ENCODE data around the gene FOXA2.

DNA sequence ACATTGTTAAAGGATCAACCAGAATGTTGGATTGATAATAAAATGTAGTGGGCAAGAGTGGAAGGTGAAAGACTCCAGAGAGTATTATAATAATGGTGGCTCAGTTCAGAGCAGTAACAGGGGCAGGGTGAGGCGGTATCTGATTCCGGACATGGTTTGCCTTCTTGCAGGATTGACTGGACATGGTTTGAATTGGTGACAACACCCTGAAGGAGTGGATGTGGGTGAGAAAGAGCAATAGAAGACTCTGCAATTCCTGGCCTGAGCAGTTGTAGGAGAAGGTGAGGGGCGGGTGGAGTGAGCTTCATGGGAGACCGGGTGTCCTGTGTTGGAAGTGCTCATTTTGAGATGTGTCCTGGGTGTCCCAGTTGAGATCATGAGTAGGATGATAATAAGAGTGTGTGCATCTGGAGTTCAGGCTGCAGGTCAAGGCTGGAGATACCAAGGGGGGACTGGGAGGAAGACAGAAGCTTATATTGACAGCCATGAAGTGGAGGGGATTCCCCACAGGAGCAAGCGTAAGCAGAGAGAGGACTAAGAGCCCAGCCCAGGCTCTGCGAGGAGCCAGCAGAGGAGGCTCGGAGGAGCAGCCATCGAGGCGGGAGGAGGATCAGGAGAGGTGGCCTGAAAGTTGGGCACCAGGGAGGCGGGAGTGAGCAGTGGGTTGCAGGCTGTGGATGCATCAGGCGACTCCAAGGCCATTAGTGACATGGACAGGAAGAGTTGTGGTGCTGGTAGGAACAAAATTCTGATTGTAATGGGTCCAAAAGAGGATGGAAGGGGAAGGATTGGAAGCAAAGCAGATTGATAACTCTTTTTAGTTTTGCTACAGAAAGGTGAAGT, 116.1 kb downstream of the SLC24A3 start:
- PRO-cap, result no peak

- PRO-cap, result no peak
Observed at GRCh38 chr20:19417579-19418306, 205.3 kb downstream of the SLC24A3 start.

GRCh38 chr20:19737011-19737644, 20.9 kb upstream of the RIN2 start:
- PRO-cap, result no peak

GRCh38 chr20:19751026-19751658, 6.9 kb upstream of the RIN2 start:
- PRO-cap, result no peak

DNA sequence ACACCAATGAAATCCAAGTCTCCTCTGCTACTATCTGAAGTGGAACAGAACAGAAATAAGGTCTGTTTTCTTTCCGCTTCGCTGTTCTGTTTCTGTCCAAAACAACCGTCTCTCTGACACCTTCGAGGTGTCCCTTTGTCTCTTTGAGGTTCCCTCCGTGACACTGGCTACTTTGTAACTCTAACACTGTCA, 1.0 kb upstream of the RIN2 start:
- PRO-cap, result no peak

GRCh38 chr20:19786205-19786790, 28.2 kb downstream of the RIN2 start:
- PRO-cap, result no peak

- PRO-cap, result no peak
Observed at GRCh38 chr20:19880071-19880926, 122.2 kb downstream of the RIN2 start.

- PRO-cap, result no peak
Observed at GRCh38 chr20:19889900-19890204, 127.3 kb upstream of the NAA20 start.

DNA sequence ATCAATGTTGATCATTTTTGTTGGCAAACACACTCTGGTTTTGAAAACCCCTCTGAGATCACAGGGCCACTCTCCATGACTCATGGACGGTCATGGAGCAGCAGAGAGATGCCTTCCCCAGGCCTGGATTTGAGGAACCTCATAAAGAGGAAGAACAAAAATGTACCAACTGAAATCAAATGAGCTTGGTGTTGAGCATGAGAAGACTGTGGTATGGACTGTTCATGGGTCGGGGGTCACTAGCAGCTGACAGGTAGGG, 112.8 kb upstream of the INSM1 start:
- PRO-cap, result no peak

- PRO-cap, result no peak
Observed at GRCh38 chr20:20678510-20679153, 33.8 kb downstream of the RALGAPA2 start.

- PRO-cap, result no peak
Observed at GRCh38 chr20:20690750-20691070, 21.7 kb downstream of the RALGAPA2 start.

- PRO-cap, result unidirectional peak, plus-strand start at chr20:20712063
Observed at GRCh38 chr20:20711884-20712339, 532 bp downstream of the RALGAPA2 start.

DNA sequence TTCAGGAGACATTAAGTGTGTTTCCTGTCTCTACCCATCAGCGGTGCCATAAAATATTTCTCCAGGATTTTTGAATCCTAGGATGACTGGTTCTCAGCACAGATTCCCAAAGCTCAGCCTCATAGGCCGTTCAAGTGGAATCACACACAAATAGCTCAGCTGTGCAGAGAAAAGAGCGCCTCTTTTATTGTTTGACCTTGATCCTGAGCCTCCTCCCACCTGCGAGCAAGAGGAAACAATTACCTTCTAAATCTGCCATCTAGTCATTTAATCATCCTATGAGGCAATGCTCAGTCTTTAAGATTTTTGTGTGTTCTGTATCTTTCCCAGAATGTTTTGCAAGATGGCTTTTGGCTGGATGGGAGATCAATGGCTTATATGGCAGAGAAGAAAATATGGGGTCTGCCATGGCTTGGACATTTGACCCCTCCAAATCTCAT, 31.9 kb upstream of the RALGAPA2 start:
- PRO-cap, result no peak

GRCh38 chr20:21174407-21174817, 48.5 kb downstream of the KIZ start:
- PRO-cap, result no peak

DNA sequence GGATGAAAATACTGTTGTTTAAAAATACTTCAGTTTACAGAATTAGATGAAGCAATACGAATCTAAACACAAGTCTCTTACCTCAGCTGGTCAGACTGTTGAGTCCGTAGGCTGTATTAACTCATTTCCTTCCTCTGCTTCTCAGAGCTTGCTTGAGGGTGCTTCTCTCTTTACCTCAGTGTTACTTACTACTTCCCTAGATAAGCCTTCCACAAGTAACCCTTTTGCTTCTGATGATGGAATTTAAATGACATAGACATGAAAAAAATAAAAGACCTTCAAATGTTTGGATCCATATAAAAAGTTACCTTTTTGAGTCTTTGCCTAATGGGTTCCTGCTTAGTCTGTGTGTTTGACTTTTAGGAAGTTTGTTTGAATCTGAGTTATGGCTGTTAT, 35.9 kb downstream of the NKX2-4 start:
- PRO-cap, result no peak

GRCh38 chr20:21511579-21512239, 2.2 kb downstream of the NKX2-2 start:
- PRO-cap, result no peak

GRCh38 chr20:21557117-21557993, 43.5 kb upstream of the NKX2-2 start:
- PRO-cap, result no peak

DNA sequence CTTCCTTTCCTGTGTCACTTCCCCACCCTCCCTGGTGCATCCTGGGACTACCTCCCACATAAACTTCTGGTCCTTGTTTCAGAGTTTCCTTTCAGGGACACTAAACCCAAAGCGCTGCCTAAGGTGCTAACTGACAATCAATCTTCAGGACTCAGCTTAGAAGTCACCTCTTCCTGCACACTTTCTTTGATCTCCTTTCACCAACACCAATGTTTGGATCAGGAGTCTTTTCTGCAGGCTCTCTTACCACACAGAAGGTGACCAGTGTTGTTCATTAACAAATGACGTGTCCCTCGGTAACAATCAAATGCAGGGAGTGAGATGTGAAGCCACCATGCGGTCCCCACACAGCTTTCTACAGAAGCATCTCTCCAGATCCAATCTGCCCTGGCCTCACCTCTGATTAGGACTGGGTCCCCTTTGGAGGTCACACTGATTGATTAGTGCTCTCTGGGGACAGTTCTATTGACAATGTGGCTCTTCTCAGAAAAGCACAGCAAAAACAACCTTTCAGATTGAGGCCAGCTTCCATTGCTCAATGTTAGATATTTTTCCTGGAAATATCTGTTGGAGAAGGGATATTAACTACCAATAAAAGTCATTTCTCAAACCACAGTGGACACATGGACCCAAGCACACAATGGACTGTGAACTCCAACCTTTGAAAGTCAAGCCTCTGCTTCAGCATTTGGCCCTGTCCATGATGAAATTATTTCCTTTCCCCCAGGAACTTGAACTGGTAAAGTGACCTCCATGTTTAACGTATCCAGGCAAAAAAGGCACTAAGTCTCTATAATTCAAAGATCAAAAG, 118.8 kb downstream of the FOXA2 start:
- PRO-cap, result unidirectional peak, minus-strand start at position 357 of the sequence

- PRO-cap, result bidirectional peak, plus-strand start at chr20:22584039, minus-strand start at chr20:22583921; bidirectional peak, plus-strand start at chr20:22584116, minus-strand start at chr20:22584263; bidirectional peak, plus-strand start at chr20:22584540, minus-strand start at chr20:22584389
Observed at GRCh38 chr20:22583548-22584657, at the start of gene FOXA2. Gene FOXA2, minus strand, starts transcription at chr20:22584572.

- PRO-cap, result no peak
Observed at GRCh38 chr20:22984241-22984755, 50.8 kb upstream of the SSTR4 start.